Left cardiac atrium (tissue), 1 donor: ENCODE measurements around a stretch of chr1.

GRCh38 chr1:185293312-185294525, 23.3 kb downstream of the IVNS1ABP start:
- PRO-cap: no peak

GRCh38 chr1:185299437-185300517, 17.3 kb downstream of the IVNS1ABP start:
- PRO-cap: no peak

- PRO-cap: no peak
Observed at GRCh38 chr1:185304771-185305287, 12.2 kb downstream of the IVNS1ABP start.

DNA sequence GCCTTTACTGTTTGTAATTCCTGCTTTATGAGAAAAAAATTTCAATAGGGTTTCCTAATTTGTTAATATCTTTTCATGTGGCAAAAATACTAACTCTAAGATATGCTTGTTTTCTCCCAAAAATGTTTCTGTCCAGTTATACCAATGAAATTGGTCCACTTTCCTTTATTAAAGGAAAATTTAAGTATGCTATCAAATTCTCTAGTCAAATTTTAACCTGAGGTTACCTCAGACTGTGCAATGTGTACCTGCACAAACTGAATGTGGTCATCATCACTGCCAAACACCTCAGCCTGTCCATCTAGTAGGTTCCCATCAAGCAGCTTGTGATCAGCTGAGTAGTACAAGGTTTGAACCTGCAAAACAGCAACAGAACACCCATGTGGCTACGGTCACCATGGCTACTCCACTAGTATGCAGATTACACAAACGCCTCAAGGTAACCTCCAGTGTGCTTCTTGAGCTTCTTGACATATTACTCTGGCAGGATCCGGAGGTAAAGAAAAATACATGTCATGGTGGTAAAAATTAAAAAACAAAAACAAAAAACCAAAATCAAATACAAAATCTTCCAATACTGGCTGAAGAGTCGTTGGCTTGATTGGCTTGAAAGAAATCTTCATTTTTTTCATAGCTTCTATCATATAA, 11.6 kb downstream of the IVNS1ABP start:
- PRO-cap: no peak

DNA sequence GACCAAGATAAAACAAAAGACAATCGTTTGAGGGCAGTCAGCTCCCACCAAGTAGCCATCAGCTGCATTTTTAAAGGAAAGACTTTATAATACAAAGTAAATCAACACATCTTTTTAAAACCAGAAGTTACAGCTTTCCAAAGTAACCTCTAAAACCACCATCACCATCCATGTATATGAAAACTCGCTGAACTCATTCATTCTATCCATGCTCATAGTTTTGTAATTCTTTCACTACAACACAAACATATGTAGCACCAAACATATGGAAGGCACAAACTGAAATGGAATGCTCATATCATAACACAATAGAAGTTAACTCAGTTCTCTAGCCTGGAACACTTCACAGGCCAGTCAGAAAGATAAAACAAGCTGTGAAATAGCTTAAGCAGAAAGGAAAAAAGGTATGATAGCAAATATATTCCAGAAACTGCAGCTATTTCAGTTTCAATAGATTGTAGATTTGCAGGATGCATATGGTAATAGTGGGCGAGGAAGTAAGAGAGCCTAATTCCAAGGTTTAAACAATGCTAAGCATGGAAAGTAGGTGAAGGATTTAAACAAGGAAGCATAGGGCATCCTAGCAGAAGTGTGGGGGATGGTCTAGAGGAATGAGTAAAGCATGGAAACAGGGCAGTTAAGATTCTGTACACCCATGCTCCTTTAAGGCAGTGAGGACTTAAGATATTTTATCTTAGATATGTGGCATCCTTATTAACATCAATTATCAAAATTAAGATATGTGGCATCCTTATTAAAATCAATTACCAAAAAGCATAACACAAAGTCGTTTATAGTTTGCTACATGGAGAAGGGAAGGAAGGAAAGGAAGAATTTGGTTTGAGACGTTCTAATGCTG, 2.8 kb downstream of the IVNS1ABP start:
- PRO-cap: no peak

DNA sequence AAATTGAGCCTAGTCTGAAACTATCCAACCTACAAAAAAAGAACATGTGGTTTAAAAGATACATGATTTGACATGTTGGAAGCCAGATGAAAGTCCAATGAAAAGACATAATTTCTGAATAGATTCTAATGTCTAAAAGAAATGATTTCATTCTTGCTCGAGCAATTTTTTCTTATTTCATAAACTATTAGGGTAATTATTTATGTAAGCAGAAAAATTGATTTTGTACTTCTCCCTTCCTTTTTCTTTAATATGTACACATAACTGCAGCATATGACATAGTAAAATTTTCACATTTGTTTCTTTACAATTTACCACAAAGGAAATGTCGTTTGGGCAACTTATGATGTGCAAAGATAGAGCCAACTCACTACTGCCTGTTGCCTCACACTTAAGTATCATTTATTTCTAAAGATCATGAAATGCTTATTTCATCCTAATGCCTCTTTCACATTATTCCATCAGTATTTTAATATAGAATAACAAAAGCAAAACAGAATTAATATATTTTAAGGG, 165.8 kb upstream of the HMCN1 start:
- PRO-cap: no peak

GRCh38 chr1:186343553-186344163, 31.4 kb downstream of the TPR start:
- PRO-cap: no peak

- PRO-cap: no peak
Observed at GRCh38 chr1:186655766-186656484, 24.3 kb downstream of the PTGS2 start.

DNA sequence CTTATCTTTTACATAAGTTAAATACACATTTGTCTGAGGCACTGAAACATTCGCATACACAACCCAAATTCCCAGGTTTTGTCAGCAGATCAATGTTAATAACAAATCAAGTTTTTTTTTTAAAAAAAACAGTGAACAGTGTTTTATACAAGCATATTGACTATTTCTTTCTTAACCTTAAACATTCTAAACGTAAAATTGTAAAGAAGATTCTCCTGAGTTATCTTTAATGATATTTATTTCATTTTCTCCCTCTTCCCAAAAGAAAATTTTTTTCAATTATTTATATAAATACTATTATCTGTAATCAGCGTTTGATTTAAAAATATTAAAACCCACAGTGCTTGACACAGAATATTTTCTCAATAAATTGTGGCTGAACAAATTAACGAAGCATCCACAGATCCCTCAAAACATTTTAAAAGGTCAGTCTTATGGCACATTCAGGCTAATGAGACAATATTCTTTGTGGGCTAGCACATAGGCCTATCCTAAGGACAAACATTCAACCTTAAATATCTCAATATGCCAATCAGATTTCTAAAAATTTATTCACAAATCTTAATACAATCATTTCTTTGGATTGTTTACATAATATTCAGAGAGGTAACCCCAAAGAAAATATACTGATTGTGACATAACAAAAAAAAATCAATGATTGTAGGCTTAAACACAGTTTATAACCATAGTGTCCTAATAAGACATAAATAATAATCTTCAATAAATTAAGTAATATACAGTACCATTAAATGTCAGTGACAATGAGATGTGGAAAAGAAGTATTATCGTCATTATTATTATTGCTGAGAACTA, 8.1 kb downstream of the PTGS2 start:
- PRO-cap: no peak

DNA sequence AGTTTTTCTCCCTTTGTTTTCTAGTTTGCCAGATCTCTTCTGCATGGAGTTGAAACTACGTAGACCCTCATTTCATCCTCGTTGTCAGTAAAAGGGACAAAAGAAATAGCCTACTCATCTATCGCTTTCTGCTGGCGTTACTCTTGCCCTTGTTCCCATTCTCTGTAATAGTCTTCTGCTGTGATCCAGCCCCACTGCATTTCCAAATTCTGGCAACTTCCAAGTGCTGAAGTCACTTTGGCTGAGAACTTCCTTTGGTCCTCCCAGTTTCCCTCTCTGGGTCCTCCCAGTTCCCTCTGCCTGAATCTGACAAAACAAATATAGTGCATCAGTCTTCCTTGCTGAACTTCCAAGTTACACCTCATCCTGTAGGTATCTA, 47.1 kb upstream of the PLA2G4A start:
- PRO-cap: unidirectional peak, minus-strand start at position 169 of the sequence

DNA sequence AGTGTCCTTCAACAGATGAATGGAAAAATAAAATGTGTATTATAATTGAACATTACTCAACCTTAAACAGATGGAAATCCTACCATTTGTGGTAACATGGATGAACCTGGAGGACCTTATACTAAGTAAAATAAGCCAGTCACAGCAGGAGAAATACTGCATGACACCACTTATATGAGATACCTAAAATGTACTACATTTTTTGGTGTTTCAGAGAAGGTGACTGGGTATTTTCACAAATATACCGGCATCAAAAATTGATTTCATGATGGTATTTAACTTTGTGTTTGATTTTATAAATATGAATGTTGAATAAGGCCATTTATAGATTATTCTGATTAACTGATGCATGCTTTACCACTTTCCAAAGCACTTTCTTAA, 299.8 kb downstream of the PLA2G4A start:
- PRO-cap: no peak

DNA sequence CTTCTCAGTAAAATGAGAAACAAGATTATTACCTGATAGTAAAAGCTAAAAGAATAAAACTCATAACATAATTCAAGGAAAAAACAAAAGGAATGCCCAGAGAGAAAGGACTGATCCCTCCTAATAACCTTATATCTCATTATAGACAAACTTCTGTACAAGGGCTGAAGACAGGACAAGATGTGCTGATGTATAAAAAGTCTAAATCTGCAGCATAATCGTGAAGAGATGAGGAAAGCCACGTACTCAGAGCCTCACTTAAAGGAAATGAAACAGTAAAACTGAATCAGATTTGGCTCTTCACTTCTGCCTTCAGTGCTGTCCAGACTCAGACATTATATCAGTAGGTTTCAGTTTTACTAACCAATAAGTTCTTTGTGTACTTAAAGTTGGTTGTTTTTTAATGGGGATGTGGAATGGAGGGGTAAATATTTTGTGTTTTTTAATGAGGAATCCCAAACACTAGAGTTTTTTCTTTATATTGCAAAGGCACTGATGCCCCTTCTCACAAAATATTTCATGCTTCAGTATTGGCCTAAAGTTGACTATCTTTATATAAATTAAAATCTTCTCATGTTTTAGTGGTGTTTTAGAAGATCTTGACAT, 45.3 kb upstream of the RGS1 start:
- PRO-cap: no peak

GRCh38 chr1:192609130-192609585, 26.8 kb upstream of the RGS13 start:
- PRO-cap: no peak

- PRO-cap: no peak
Observed at GRCh38 chr1:192626602-192627216, 9.2 kb upstream of the RGS13 start.

DNA sequence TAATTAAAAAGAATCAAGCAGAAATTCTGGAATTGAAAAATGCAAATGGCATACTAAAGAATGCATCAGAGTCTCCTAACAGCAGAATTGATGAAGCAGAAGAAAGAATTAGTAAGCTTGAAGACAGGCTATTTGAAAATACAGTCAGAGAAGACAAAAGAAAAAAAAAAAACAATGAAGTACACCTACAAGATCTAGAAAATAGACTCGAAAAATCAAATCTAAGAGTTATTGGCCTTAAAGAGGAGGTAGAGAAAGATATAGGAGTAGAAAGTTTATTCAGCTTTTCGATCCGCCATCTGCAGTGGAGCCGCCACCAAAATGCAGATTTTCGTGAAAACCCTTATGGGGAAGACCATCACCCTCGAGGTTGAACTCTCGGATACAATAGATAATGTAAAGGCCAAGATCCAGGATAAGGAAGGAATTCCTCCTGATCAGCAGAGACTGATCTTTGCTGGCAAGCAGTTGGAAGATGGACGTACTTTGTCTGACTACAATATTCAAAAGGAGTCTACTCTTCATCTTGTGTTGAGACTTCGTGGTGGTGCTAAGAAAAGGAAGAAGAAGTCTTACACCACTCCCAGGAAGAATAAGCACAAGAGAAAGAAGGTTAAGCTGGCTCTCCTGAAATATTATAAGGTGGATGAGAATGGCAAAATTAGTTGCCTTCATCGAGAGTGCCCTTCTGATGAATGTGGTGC, 80.1 kb downstream of the RGS13 start:
- PRO-cap: no peak

DNA sequence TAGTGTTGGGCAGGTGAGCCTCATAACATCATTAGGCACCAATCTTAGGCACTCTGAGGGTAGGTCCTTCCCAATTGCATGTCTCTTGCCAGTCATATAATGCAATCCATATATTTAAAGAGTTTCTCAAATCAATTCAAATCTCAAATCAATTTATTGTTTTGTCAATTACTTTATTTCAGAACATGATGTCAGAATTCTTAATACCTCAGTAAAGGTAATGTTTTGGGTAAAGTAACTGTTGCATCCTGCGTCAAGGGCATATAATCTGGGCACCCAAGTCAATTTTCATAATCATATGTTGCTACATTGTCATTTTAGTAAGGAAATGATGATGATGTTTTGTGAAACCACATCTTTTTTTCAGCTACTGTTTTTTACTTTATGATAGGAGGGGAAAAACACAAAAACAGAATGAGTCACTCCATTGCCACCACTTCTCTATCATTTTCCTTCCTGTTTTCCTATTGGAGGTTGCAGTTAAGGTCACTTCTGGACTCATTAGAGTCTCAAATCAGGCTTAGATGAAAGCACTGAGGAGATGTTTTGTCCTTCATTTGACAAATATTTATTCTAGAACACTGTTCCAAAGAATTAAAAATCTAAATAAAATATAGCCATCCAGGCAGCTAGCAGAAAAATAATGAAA, 122.6 kb downstream of the UCHL5 start:
- PRO-cap: no peak

DNA sequence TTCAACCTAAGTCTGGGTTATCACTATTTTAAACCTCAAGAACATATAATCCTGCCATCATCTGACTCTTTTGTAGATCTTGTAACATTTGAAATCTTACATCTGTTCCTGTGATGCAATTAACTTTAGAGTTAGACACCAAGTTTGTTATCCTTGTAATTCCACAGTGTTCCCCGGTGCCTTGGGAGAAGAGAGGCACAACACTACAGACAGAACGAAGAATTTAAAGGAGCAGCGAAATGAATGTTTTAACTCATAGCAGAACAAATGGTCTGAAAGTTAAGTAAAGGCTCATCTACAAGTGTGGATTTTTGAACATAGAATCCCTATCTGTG, 116.0 kb downstream of the UCHL5 start:
- PRO-cap: no peak

DNA sequence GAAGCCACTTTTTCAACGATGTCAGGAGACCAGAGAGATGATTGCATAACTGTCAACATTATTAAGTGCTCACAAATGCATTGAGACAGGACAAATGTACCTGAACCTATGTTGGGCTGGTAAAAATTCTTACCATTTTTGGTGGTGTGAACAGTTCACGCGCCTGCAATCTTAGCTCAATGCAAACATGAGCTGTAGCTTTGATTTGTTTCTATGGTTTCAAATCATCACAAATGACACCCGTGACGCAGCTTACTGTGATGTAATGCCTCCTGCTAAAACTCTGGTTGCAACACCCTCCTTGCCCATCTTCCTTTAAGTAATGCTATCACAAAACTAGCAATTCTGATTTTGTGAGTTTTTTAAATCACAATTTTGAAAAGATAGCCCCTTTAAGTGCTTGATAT, 104.3 kb downstream of the UCHL5 start:
- PRO-cap: no peak

DNA sequence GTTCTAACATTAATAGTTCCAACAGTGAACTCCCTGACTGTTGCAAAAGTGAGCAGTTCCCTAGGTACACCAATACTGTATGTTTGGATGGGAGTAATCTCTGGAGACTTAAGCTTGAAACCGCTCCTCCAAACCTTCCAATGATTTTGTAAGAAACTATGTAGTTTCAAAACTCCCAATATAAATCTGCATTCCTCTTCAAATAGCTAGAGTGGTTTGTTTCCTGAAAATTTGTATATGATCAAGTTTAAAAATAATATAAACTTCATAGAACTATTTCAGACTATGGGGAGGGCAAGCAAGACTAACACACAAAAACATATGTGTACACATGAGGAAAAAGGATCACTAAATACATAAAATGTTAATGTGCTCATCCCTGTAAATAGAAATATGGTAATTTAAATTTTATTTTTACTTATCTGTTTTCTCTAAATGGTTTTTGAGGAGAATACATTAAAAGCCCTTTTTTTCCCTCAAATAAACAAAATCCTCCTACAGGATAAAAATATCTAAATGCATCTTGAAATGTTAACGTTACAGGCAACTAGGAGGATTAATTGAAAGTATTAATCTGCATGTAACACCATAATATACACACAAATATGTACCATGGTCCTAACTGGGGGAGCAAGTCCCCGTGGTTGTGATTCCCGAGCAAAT, 45.9 kb downstream of the UCHL5 start:
- PRO-cap: no peak

- PRO-cap: no peak
Observed at GRCh38 chr1:193042701-193043361, 16.3 kb downstream of the UCHL5 start.